Astrocyte (in vitro differentiated cells and primary cell): ENCODE measurements around the gene RBM20.

DNA sequence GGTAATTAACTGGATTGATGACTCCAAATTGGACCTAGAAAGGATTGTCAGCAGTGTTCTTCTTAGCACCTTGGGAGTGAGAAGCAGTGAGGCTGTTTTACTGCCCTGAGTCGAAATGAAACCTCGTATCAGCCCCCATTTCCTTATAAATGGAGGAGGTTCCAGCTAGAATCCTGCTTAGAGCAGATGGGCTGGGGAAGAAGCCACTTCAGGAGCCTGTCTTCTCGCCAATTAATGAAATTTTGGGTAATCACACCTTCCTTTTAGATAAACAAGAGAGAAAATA lies 4.3 kb downstream of the DUSP5 start:
- PRO-cap, result no peak
- RRBS, 2 experiments, result no CpG with 5 or more reads among the region's 3 CpGs

DNA sequence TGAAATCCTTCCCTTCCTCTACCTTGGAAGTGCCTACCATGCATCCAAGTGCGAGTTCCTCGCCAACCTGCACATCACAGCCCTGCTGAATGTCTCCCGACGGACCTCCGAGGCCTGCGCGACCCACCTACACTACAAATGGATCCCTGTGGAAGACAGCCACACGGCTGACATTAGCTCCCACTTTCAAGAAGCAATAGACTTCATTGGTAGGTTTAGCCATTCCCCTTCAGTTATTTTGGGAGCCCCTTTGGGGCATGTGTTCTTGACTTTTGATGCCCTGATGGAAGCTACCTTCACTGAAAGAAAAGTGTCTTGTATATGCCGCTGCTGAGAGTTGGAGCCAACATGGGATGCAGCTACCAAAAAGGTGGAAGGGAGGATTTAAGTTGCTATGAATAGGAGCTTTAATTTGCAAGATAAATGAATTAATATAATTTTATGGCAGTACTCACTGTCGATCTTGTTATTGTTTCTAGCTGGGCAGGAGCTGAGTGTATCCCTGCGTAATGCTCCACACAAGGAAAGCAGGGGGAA lies 9.3 kb downstream of the DUSP5 start:
- PRO-cap, result no peak
- RRBS, 2 experiments, result no CpG with 5 or more reads among the region's 11 CpGs

- PRO-cap, result no peak
- RRBS, 2 experiments, result no CpG with 5 or more reads among the region's 3 CpGs
These were observed 13.4 kb downstream of the DUSP5 start for GRCh38 chr10:110511109-110511421.

DNA sequence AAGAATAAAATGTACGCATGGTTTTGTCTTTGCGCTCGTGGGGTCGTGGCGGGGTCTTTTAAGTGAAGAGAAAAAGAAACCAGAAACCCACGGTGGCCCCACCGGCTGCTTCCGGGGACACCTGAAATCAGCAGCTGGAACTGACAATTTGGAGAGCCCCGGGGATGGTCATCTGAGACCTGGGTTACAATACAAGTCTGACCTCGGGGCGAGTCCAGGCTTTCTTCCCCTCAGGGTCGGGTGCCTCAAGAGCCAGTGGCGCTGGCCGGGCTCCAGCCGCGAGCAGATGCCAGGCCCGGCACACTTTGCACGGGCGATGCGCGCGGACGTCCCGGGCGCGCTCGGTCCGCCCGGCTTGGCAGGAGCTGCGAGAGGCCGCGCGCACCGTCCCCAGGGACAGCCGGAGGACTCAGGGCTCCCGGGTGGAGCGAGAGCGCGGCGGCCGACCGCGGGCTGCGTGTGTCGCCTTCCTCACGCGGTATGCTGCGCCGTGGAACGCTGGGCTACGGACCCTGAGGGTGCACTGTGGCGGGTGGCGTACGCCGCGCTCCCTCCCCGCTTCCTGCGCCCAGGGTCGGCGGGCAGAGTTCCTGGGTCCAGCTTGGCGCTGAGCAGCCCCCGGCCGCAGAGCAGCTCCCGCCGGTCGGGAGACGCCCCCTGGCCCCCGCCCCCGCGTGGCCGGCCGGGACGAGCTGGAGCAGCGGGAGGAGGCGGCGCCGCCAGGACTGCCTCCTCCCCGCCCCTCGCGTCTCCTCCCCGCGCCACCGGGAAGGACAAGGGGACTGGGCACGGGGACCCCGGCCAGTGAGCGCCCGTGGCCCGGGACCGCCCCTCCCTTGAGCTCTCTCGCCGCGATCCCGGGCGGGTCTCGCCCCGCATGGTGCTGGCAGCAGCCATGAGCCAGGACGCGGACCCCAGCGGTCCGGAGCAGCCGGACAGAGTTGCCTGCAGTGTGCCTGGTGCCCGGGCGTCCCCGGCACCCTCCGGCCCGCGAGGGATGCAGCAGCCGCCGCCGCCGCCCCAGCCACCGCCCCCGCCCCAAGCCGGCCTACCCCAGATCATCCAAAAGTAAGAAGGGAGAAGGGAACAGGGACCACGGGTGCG lies at the start of gene RBM20:
RBM20 (plus strand) TSS at position 759 of the 1,104 bp plus-strand sequence.
- PRO-cap, result no peak
- RRBS, 2 experiments, result under 1 to 2% methylated on average over 51 to 55 of the region's 116 CpGs

DNA sequence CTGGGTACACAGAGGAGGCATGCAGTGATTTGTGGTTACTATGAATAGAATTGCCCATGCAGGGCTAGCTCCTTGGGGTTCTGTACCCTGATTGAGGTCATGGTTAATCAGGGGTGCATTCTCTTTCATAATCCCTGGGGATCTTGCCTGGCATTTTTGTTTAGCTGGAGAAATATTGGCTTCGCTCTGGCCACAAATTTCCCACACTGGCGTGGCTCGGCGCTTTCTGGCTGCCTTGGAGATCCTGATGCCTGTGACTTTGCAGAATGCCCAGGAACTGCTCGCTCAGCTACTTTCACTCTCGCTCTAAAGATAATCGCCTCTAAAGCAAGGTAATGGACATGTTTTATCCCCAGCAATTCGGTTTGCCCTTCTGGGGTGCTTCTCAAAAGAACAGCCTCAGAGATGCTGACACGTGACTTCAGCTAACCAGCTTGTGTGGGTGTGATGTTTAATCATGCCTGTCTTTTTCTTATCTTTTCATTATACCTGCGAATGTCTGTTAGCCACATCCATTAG lies 89.4 kb downstream of the RBM20 start:
- PRO-cap, result no peak
- RRBS, 2 experiments, result no CpG with 5 or more reads among the region's 10 CpGs

DNA sequence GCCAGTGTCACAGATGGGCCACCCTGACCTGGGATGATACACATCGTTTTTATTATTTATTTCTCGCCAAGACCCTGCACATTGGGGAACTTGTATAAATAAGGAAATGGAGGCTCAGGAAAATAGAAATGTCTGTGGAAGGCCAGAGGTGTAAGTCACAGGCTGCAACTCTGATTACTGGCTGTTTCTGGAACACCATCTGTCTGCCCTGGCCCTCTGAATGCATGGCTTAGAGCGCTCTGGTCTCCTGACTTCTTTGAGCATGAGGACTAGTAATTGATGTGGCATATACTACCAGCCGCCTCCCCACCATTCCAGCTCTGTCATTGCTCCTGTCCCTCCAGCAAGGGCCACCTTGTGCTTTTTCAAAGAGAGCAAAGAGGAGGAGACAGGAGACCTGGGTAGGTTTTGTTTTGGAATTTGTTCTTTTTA lies 81.7 kb upstream of the PDCD4 start:
- PRO-cap, result no peak
- RRBS, 2 experiments, result no CpG with 5 or more reads among the region's 4 CpGs

GRCh38 chr10:110805252-110805650 lies 66.5 kb upstream of the PDCD4 start:
- PRO-cap, result no peak
- RRBS, 2 experiments, result no CpG with 5 or more reads among the region's 4 CpGs

DNA sequence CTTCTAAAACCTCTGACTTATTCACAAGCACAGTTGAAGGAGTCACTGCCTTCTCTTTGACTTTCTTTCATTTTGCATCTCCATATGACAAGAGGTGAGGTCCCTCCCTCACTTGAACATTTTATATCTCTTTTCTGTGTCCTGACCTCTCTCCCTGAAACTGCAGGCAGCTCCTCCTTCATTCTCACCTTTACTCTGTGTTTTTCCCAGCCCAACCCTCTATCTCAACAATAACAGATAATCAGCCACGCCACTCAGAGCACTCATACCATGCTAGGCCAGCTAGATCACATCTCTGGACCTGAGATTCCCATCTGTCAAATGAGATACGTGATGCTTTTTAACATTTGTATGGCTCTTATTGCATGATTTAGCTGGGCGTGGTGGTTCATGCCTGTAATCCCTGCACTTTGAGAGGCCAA lies 63.2 kb upstream of the PDCD4 start:
- PRO-cap, result no peak
- RRBS, 2 experiments, result no CpG with 5 or more reads among the region's 3 CpGs

DNA sequence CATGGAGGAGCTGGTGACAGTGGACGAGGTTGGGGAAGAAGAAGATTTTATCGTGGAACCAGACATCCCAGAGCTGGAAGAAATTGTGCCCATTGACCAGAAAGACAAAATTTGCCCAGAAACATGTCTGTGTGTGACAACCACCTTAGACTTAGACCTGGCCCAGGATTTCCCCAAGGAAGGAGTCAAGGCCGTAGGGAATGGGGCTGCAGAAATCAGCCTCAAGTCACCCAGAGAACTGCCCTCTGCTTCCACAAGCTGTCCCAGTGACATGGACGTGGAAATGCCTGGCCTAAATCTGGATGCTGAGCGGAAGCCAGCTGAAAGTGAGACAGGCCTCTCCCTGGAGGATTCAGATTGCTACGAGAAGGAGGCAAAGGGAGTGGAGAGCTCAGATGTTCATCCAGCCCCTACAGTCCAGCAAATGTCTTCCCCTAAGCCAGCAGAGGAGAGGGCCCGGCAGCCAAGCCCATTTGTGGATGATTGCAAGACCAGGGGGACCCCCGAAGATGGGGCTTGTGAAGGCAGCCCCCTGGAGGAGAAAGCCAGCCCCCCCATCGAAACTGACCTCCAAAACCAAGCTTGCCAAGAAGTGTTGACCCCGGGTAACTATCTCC lies 50.3 kb upstream of the PDCD4 start:
- PRO-cap, result no peak
- RRBS, 2 experiments, result no CpG with 5 or more reads among the region's 10 CpGs

GRCh38 chr10:110842600-110843397 lies 28.9 kb upstream of the PDCD4 start:
- PRO-cap, result no peak
- RRBS, 2 experiments, result no CpG with 5 or more reads among the region's 4 CpGs

DNA sequence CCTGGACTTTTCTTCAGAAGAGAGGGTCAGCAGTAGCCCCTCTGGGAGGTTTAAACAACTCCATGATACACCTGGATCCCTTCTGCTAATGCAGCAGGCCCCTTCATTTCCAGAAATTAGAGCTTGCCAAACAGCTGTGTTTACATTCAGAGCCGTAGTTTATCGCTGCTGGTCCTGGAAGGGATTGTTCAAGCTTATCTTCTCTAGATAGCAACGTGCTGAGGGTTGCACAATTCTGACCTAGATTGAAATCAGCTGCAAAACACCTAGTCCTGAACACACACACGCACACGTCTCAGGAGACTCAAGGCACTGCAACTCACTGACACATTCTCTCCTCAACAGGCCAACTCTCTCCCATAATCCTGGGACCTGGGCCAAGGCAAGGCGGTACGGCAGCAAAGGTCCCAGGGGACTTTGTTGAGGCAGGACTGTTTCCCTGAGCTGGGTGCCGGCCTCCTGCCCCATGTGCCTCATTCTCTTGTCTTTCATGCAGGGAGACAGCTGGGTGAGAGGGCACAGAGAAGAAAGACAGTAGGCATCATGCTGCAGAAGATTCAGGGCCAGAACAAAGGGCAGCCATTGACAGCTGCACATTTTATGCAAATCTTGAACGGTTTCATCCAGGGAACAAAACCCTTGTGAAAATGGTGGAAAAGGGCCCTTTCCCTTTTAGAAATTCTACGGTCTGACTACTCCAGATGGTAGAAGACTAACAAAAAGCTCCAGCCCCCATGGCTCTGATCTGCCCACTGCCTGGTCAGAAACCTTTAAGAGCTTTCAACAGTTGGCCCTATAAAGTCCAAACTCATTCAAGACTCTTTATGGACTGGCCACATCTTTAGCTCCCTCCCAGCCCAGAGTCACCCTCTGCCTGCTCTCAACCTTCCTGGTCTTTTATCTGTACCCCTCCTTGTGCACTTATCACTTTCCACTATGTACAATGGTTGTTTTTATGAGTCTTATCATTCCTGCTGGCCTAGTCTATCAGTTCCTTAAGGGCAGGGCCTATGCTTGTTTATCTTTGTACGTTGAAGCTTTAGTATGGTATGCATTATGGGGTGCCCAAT lies 13.9 kb upstream of the PDCD4 start:
- PRO-cap, result no peak
- RRBS, 2 experiments, result no CpG with 5 or more reads among the region's 11 CpGs

GRCh38 chr10:110864425-110865236 lies 7.1 kb upstream of the PDCD4 start:
- PRO-cap, result no peak
- RRBS, 2 experiments, result no CpG with 5 or more reads among the region's 6 CpGs

- PRO-cap, result no peak
These were observed 15.7 kb downstream of the BBIP1 start for GRCh38 chr10:110903127-110903862.

DNA sequence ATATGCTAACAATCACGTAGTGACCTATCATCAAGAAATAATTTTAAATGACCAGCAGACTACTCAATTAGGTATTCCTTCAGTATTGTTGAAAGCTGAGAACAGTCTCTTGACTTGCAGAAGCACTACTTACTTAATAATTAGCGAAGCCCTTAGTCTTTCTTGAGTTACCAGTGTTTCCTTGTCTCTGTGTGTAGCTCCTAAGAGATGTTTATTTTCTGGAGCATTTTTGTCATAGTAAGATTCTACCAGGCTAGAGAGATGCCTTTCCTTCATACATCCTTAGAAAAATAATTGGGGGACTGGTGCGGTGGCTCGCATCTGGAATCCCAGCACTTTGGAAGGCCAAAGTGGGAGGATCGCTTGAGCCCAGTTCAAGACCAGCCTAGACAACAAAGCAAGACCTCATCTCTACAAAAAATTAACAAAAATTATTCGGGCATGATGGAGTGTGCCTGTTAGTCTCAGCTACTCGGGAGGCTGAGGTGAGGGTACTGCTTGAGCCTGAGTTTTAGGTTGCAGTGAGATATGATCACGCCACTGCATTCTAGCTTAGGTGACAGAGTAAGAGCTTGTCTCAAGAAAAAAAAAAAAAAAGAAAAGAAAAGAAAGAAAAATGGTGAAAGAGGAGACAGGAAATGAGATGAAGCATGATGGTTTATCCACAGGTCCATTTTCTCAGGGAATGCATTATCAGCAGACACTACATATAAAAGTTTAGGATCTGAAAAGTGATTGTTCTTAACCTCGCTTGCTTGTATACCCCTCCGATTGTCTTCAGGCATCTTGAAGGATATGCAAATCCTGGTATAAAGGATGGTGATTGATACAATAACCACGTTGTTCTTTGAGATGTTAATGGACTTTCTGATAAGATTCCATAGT lies 11.8 kb downstream of the BBIP1 start:
- PRO-cap, result no peak
- RRBS, 2 experiments, result no CpG with 5 or more reads among the region's 11 CpGs

DNA sequence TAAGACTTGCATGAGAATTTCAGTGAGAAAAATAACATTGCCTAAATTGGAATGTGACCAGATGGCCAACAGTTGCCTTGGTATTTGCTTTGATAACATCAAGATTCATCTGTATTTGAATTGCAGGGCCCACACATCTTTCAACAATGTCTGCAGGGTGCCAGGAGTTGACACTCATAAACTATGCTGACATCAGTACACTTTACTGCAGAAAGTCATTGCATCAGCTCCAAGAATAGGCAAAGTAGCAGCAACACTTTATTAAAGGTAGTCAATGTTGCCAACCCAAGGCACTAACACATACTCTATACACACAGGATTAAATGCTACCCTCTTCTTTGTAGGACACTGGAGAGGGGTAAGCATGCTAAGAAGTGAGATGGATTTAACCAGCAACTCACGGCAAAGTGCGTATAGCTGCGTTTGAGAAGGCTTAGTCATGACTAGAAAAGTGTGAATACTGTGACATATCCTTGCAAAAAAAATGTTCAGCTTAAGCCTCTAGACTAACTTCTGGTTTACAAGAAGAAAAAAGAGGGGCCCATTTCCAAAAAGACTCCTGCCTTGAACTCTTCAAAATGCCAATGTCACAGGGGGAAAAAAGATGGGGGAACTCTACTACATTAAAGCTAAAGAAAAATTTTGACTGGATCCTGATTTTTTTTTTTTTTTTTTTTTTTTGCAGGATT lies 2.3 kb downstream of the BBIP1 start:
- PRO-cap, result unidirectional peak, plus-strand start at position 268 of the sequence
- RRBS, 2 experiments, result no CpG with 5 or more reads among the region's 3 CpGs

- PRO-cap, result bidirectional peak, plus-strand start at chr10:110918775, minus-strand start at chr10:110918332
- RRBS, 2 experiments, result 2% methylated on average over 20 to 24 of the region's 46 CpGs
These were observed 633 bp downstream of the BBIP1 start for GRCh38 chr10:110918011-110919082.

DNA sequence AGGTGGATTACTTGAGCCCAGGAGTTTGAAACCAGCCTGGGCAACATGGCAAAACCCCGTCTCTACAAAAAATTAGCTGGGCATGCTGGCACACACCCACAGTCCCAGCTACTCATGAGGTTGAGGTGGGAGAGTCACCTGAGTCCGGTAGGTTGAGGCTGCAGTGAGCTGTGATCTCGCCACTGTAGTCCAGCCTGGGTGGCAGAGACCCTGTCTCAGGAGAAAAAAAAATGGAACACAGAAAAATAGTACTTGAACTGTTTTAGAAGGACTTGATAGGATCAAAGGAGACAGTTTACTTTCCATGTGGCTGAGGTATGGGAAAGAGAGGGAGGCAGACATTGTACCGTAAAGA lies 53.2 kb downstream of the SHOC2 start:
- PRO-cap, result no peak
- RRBS, 2 experiments, result no CpG with 5 or more reads among the region's 4 CpGs

GRCh38 chr10:112223155-112224209 lies 39.9 kb upstream of the GPAM start:
- PRO-cap, result no peak
- RRBS, 2 experiments, result no CpG with 5 or more reads among the region's 4 CpGs

- PRO-cap, result no peak
- RRBS, 2 experiments, result no CpG with 5 or more reads among the region's 7 CpGs
These were observed 40.6 kb upstream of the ACSL5 start for GRCh38 chr10:112333171-112333890.

- PRO-cap, result no peak
- RRBS, 2 experiments, result no CpG with 5 or more reads among the region's 4 CpGs
These were observed 530 bp downstream of the ACSL5 start for GRCh38 chr10:112374422-112374870.